Gastrocnemius medialis (tissue), 3 donors: ENCODE results near the genes PCDHA9, PCDHB7, PCDHB10, PCDHB11, SLC25A2 and PCDHGB4.

DNA sequence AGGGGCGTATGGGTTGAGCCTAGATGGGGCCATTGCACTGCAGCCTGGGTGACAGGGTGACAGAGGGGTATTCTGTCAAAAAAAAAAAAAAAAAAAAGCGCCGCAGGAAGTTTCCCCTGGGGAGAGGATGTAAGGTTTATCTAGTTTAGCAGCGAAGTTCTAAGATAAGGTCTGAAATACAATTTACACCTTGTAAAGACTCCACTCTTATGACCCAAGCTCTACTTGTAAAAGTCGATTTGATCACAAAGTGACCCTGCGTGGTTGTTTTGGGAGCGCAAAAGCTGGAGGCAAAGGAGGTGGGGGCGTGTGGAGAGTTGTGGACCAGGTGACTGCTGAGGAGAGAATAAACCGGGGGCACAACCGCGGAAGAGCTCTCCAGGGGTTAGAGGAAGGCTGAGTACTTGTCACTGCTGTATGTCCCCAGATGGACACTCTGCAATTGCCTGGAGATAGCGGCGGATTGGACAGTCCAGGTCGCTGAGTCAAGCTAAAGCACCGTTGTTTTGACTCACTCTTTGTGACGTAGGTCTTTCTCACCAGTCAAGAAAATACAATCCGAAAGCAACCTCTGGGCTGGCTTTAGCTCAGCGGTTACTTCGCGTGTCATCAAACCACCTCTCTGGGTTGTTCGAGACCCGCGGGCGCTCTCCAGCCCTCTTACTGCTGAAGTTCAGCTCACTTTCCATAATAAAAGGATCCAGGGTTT is 25.5 kb downstream of the ZMAT2 start:
- PRO-cap = no peak
- RAMPAGE, long total RNA, 3 experiments = no peak in any of the 3 experiments

DNA sequence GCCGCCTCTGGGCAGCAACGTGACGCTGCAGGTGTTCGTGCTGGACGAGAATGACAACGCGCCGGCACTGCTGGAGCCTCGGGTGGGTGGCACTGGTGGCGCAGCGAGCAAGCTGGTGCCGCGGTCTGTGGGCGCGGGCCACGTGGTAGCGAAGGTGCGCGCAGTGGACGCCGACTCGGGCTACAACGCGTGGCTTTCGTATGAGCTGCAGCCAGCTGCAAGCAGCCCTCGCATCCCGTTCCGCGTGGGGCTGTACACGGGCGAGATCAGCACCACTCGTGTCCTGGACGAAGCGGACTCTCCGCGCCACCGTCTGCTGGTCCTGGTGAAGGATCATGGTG is 1.9 kb downstream of the PCDHA8 start:
- PRO-cap = no peak
- RAMPAGE, long total RNA, 3 experiments = no peak in any of the 3 experiments

DNA sequence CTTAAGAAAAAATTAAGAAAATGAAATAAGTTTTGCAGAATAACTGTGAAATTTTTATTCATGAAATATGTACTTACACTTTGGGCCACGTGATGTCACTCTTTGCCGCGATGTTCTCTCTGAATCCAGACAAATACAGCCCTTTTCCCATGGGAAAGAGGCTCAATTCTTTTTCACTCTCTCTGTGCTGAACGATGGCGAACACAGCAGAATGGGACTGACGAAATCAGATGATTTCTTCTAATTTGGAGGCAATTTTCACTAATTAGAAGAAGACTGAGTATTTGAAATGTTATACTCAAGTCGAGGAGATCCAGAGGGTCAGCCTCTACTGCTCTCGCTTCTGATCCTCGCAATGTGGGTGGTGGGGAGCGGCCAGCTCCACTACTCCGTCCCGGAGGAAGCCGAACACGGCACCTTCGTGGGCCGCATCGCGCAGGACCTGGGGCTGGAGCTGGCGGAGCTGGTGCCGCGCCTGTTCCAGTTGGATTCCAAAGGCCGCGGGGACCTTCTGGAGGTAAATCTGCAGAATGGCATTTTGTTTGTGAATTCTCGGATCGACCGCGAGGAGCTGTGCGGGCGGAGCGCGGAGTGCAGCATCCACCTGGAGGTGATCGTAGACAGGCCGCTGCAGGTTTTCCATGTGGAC is at the start of gene PCDHA9:
TSS of gene PCDHA9 (plus strand) at position 176 of the 649 bp plus-strand sequence.
- PRO-cap = no peak
- RAMPAGE, long total RNA, 3 experiments = no peak in any of the 3 experiments

- PRO-cap = no peak
- RAMPAGE, long total RNA, 3 experiments = no peak in any of the 3 experiments
Measured at GRCh38 chr5:140986126-140986536, 19.9 kb downstream of the PCDHAC2 start.

DNA sequence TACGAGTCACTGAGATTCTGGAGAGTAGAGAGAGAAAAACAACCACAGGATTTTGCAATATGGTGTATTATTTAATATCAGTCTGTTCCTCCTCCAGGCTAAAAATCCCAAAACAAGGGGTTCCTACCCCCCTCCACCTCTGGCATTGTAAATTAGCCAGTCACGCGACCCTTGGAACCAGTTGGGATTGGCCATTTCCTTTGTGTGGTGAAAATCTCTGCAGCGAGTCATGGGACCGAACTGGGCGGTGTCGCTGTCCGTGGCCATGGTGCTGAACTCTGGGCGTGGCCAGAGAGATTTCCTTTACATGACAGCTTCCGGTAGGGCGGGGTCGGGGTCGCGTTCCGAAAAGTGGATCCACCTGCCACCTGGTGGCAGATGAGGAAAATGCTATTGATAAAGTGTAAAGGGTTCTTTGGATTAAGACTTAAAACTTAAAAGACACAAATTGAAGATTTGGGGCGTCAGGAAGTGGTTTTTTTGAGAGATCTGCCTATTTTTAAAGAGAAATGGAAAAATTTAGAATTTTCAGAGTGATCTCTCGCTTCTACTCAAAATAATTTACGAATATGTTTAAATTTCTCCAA is 10.1 kb upstream of the PCDHB1 start:
- PRO-cap = no peak
- RAMPAGE, long total RNA, 3 experiments = no peak in any of the 3 experiments

GRCh38 chr5:141172329-141172958 is at the start of gene PCDHB7:
Gene PCDHB7 (plus strand): TSS chr5:141172644.
- PRO-cap = no peak
- RAMPAGE, long total RNA, 3 experiments = no peak in any of the 3 experiments

- PRO-cap = no peak
- RAMPAGE, long total RNA, 3 experiments = no peak in any of the 3 experiments
Measured at GRCh38 chr5:141191987-141192759, at the start of gene PCDHB10. Gene PCDHB10 (plus strand): TSS chr5:141192353.

DNA sequence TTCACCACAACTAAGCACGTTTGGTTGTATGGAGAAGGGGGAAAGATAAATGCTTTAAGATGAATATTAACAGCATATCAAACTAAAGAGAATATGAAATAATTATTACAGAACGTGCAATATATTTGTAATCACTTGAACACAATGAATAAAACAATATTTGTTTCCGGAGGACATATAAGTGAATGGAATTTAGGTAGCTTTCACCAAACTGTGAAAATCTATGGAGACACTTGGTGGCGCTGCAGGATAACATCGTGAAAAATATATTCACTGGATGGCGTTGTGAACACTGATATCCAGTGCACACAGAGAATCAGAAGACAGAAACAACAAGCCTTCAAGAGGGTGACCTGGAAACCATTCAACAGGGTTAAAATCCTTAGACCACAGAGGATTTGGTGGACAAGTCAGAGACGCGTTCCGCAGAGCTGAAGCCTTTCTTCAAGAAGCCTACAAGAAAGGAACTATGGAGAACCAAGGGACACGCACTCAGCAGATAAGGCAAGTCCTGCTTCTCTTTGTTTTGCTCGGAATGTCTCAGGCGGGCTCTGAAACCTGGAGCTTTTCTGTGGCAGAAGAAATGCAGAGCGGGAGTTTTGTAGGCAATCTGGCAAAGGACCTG is at the start of gene PCDHB11:
TSS of gene PCDHB11 (plus strand) at position 322 of the 625 bp plus-strand sequence.
- PRO-cap = no peak
- RAMPAGE, long total RNA, 3 experiments = no peak in any of the 3 experiments

DNA sequence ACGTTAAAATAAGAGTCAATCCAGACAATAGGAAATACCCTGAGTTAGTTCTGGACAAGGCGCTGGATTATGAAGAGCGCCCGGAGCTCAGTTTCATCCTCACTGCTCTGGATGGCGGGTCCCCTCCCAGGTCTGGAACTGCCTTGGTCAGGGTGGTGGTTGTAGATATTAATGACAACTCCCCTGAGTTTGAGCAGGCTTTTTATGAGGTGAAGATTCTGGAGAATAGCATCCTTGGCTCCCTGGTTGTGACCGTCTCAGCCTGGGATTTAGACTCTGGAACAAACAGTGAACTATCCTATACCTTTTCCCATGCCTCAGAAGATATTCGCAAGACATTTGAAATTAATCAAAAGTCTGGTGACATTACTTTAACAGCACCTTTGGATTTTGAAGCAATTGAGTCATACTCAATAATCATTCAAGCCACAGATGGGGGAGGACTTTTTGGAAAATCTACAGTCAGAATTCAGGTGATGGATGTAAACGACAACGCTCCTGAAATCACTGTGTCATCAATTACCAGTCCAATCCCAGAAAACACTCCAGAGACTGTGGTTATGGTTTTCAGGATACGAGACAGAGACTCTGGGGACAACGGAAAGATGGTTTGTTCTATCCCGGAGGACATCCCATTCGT is 1.0 kb downstream of the PCDHB12 start:
- PRO-cap = no peak
- RAMPAGE, long total RNA, 3 experiments = no peak in any of the 3 experiments

- PRO-cap = no peak
- RAMPAGE, long total RNA, 3 experiments = no peak in any of the 3 experiments
Measured at GRCh38 chr5:141303851-141304196, at the start of gene SLC25A2. Gene SLC25A2 (minus strand): TSS chr5:141304049.

- PRO-cap = no peak
- RAMPAGE, long total RNA, 3 experiments = no peak in any of the 3 experiments
Measured at GRCh38 chr5:141387554-141387975, at the start of gene PCDHGB4. Gene PCDHGB4 (plus strand): TSS chr5:141387698.

DNA sequence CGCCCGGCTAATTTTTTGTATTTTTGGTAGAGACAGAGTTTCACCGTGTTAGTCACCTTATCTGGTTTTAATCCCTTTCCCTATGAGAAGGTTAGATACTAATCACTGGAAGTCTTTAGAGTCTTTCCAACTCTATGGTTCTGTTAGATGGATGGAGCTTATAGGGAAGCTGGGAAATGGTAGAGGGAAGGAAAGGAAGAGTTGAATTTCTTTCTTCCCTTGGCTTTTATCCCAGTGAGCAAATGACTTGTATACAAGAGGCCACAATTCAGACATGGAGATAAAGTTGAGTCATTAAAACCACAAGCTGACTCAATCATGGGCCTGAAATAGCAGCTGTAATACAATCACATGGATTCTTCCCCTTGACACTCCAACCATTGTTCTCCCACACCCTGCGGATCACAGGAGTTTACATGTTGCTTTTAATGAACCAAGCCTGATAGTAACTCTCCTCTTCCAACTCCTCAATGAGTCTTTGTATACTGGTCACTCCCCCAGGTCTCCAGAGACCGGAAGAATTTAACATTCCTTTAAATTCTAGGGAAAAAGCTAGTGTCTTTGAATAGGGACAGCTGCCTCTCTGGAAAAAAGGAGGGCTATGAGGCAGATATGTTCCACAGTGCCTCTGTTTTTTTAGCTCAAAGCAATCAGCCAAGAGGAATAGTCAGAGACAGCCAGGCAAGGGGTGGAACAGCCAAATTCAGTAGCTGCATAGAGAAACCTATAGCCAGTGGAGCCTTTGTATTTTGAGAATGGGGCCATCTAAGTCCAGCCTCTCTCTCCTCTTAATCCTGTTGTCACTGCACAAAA is 32.4 kb downstream of the PCDHGC5 start:
- PRO-cap = unidirectional peak, plus-strand start at position 666 of the sequence
- RAMPAGE, long total RNA, 3 experiments = no peak in any of the 3 experiments

GRCh38 chr5:141584022-141584341 is 34.8 kb downstream of the DIAPH1 start:
- PRO-cap = no peak
- RAMPAGE, long total RNA, 3 experiments = no peak in any of the 3 experiments

GRCh38 chr5:141589982-141590522 is 28.7 kb downstream of the DIAPH1 start:
- PRO-cap = no peak
- RAMPAGE, long total RNA, 3 experiments = no peak in any of the 3 experiments

DNA sequence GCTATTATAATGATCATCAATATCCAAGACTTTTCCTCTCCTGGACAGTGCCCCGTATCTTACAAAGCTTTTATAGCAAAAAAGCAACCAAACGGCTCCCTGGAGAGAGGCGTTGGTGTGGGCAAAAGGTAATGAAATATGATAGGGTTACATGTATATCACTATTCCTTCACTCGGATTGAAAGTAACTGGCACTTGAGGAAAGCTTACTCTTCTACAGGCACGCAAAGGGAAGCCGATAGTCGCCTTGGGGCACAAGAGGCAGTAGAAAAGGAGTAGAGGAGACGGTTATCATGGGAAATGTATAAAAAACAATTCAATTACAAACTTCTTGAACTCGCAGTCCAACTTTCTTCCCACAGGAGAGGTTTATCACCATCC is 1.1 kb downstream of the DIAPH1 start:
- PRO-cap = no peak
- RAMPAGE, long total RNA, 3 experiments = no peak in any of the 3 experiments

DNA sequence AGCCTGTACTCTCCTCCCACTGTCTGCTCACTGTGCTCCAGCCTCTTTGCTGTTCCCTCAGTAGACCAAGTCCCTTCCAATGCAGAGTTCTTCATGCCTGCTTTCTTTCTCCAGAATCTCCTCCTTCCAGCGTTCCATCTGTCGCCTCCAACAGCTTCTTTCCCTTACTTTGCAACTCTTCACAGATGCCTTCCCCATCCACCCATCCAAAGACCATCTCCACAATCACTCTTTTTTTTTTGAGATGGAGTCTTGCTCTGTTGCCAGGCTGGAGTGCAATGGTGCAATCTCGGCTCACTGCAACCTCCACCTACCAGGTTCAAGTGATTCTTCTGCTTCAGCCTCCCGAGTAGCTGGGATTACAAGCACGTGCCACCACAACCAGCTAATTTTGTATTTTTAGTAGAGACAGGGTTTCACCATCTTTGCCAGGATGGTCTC is 1.5 kb upstream of the FCHSD1 start:
- PRO-cap = no peak
- RAMPAGE, long total RNA, 3 experiments = no peak in any of the 3 experiments

DNA sequence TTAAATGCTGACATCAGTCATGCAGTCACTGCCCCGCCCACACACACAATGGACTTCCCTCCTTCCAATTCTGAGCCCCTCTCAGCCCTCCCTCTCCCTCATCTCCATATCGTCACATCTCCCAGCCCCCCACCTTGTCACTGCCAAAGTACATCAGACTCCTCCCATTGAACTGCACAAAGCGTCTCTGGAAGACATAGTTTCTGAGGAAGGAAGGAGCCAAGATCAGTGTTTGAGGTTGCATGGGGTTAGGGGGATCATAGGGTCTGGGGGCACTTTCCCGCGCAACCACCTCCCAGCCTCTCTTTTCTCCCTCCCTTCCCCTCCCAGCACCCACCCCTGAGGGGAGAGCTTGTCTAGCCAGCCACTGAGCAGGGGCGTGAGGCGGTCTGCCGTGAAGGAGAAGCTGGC is 8.8 kb downstream of the ARAP3 start:
- PRO-cap = no peak
- RAMPAGE, long total RNA, 3 experiments = no peak in any of the 3 experiments

DNA sequence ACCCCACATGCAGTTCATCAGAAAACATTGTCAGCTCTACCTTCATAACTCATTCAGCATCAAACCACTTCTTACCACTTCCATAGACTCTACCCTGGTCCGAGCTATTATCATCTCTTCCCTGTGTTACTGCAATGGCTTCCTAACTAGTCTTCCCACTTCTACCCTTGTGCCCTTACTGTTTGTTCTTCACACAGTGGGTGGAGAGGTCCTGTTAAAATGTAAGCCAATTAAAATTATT is 22.7 kb upstream of the ARAP3 start:
- PRO-cap = no peak
- RAMPAGE, long total RNA, 3 experiments = no peak in any of the 3 experiments

- PRO-cap = no peak
- RAMPAGE, long total RNA, 3 experiments = no peak in any of the 3 experiments
Measured at GRCh38 chr5:141835921-141836672, 42.1 kb downstream of the PCDH1 start.

DNA sequence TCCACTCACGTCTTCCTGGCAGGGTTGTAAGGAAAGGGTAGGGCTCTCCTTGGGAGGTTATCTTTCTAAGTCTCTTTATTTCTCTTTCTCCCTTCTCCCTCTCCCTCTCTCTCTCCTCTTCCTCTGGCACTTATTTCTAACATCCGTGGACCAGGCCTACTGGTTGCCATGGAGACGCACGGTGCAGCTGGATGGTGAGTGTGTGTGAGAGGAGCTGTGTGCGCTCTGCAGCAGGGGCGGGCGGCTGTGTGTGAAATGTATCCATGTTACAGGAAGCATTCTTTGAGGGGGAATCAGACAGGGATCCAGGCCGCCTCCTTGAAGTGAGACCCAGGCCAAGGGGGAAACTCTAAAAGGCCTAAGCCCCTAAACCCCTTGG is 32.2 kb downstream of the PCDH1 start:
- PRO-cap = no peak
- RAMPAGE, long total RNA, 3 experiments = no peak in any of the 3 experiments